Jejunum (tissue), 1 donor: ENCODE measurements around a stretch of chr6.

DNA sequence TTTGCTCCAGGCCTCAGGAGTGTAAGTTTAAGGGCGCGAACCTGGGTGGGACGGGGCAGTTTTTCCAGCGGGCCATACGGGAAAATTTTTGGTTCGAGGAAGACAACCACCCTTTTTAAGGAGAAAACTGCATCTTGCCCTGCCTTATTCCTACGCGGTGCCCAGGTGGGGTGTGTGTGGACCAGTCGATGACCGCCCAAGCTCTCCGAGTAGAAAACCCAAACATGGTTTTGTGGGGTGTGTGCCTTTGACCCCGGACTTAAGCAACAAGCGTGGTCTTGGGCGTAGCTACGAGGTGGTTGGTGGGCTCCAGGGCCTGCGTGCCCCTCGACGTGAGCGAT lies 257 bp upstream of the MRPL18 start:
- PRO-cap = bidirectional peak, plus-strand start outside the sequence, minus-strand start at position 261 of the sequence

GRCh38 chr6:160064717-160064973 lies 57.0 kb upstream of the SLC22A1 start:
- PRO-cap = no peak

GRCh38 chr6:160079191-160080242 lies 42.1 kb upstream of the SLC22A1 start:
- PRO-cap = no peak

DNA sequence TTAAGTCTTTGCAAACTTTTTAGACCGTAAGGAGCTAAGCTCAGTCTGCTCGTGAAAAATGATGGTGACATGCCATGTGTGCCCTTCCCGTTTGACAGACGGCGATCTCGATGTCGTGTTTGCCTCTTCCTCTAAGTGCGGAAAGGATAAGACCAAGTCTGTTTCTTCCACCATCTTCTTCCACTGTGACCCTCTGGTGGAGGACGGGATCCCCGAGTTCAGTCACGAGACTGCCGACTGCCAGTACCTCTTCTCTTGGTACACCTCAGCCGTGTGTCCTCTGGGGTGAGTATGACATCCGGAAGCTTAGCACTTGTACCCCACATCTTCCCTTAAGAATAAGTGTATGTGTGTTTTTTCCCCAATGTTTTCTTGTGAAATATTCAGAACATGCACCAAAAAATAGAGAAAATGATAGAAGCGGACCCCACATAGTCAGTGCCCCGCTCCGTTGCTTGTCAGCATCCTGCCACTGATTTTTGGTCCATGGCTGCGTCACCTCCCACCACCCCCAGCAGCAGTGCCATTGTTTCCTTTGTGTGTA lies 25.2 kb upstream of the SLC22A1 start:
- PRO-cap = no peak

- PRO-cap = no peak
Observed at GRCh38 chr6:160127844-160128366, 6.3 kb downstream of the SLC22A1 start.

GRCh38 chr6:160391212-160391660 lies 43.1 kb downstream of the SLC22A3 start:
- PRO-cap = no peak

DNA sequence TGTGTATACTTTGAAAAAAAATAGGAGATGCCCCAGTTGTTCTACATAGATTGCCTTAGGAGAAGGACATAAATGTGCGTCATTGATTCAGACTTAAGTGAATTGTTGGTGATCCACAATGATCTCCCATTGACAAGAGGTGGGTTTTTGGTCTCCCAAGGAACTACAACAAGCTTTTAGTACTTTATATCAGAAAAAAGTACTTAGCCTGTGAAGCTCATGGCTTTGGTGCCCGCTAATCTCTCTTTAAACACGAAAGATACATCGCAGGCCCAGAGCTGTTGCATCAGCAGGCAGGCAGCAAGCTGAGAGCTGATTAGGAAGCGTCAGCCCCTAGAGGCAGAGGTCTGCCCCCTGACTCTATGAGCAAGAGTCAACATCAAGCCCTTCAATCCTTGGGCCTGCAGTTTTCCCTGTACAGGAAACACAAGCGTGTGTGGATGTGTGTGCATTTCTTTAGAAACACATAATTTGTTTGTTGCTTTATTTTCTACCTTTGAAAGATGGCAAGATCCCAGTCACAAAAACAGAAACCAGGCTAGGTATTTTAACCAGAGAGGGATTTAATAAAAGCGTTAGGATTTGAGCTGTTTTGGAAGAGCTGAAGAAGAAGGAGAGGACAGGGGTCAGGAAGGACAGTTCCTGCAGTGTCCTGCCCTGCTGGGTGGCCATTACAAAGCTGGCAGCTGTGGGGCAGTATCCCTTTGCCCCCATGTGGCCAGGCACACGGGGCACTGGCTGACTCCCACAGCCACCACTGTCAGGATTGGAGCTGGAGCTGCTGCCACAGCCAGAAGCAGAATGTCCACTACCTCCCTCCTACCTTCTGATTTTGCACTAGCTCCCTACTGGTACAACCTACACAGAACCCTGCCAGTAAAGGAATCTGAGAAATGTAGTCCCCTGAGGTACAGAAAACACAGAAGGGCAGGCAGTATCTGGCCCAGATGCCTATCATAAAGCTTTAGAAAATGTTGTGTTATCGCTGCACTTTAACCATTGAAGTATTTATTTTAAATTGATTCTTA lies 46.3 kb downstream of the SLC22A3 start:
- PRO-cap = no peak

DNA sequence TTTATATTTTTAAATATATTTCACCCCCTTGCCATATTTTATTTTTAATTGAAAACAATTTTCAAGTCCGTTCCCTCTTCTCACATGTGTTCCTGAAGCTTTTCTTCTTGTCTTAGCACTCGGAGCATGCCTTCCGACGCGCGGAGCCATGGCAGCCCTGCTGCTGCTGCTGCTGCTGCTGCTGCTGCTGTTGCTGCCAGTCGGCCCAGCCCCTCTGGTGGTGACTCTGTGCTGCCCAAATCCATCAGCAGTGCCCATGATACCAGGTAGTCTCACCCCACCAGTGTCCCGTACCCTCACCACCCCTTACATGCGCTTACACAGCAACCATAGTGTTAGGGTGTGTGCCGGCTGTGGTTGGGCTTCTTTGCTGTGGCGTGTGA lies 106.6 kb downstream of the MAP3K4 start:
- PRO-cap = no peak

DNA sequence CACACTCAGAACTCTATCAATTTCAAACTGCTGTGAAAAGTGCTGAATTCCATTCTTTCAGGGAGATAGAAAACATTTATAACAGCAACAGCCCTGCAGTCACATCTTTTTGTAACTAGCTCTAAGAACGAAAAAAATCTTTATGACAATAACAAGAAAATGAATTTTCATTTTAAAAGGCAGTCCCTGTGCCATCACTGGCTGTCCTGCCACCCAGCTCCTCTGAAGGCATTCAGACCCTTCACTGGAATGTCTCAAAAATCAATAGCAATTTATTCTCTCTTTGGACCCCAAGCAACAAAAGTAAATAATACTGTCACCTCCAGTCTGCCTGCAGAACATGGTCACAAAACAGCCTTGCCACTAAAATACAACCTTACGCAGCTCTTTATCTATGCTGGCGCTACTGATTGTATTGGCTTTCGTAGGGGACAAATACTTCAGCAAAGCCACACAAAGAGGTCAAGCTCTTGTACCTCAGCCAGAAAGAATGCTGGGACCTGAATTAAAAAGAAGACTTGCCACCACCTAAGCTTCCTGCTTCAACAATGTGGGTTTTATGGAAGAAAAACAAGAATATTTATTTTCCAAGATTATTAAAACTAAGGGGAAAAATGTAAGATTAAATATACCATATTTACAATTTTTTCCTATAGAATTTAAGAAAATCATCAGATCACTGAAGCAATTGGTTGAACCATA lies 57.3 kb downstream of the PRKN start:
- PRO-cap = no peak

- PRO-cap = no peak
Observed at GRCh38 chr6:163349115-163349800, 65.3 kb upstream of the QKI start.

DNA sequence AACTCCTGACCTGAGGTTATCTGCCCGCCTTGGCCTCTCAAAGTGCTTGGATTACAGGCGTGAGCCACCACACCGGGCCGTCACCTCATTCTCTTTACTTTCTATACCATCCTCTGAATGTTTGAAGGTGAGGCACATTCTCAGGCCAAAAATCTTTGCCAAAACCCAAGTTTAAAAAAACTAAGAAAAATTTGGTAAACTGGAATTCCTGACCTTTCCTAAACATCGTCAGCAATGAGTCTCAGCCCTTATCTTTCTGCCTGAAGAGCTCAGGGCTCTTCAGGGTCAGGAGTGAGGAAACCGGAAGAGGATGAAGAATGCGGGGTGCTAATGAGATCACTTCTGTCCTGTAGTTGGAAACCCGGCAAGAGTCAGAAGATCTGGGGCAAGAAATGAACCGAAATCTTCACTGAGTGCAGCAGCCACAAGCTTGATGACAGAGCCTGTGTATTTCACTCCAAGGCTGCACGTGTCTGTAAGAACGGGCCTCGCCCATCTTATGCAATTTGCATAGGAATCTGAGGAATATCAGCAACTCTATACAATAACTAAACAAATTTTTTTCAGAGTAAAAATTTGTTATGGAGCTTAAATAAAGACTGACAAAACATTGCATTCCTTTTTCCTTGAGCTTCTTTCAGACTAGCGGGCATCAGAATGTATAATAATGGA lies 60.5 kb upstream of the QKI start:
- PRO-cap = no peak

- PRO-cap = bidirectional peak, plus-strand start at chr6:163413397, minus-strand start at chr6:163413437; bidirectional peak, plus-strand start at chr6:163413733, minus-strand start at chr6:163413573
Observed at GRCh38 chr6:163412935-163413779, 1.4 kb upstream of the QKI start.

DNA sequence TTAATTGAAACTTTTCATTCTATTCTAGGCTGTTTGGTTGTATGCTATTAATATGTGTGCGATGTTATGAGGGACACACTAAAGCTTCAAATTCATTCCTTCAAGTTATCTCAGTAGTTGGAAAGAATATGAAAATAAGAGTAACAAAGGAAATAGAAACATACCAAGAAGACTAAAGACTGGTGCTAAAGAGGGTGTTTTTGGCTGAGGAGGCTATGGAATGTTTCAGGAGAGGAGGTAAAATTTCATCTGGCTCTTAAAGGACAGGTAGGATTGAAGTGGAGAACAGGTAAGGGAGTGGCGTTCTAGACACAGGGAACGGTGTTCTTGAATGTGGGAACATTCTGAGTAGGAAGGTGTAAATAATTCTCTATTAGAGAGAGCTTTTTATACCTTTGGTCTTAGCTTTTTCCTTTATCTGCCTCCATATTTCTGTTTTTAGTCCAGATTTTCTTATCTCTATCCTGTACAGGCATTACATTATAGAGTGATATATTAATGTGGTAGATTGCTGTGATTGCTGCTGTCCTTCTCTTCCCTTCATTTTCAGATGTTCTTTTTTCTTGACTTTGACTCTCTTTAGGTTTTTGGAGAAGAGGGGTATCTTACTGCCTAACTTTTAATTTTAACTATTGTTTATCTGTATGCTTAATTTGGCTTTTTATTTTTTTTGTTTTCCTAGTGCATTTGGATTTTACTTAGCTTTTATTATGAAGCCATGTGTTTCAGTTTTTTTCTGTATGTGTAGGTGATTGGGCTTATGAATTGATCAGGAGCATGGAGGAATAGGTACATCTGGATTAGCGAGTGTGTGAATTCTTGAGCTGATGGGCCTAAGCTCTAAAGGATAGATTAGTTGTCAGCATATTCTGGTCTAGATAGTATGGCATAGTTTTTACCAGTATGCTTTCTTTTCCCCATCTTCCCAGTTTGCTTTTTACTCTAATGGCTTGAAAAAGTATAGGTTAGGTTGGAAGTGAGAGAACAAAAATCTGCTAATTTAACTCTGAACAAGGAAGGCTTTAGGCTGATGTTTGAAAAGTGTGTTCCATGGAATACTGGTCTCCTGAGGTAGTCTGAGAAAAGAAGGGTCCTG lies 15.6 kb downstream of the QKI start:
- PRO-cap = no peak

DNA sequence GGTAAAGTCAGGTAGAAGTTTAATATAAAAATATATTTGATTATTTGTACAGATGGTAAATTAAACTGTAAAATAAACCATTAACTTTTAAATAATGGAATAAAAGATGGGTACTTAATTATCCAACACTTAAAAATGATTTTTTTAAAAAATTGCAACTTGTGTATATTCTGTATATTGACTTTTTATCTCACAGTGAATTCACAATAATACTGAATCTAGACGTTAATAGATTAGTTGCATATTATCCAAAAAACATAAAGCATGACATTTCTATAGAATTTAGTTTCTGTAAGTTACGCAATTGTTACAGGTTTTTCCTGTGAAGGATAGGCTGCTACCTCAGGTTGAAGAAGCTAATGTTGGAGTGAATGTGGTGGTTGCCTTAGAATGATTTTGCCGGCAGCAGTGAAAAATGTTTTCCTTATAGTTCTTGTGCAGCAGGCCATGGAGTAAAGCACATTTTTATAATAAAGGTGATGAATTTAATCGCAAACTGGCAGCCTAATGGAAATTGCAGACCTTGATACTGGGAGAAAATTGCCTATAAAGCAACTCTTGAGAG lies 20.5 kb downstream of the QKI start:
- PRO-cap = no peak

DNA sequence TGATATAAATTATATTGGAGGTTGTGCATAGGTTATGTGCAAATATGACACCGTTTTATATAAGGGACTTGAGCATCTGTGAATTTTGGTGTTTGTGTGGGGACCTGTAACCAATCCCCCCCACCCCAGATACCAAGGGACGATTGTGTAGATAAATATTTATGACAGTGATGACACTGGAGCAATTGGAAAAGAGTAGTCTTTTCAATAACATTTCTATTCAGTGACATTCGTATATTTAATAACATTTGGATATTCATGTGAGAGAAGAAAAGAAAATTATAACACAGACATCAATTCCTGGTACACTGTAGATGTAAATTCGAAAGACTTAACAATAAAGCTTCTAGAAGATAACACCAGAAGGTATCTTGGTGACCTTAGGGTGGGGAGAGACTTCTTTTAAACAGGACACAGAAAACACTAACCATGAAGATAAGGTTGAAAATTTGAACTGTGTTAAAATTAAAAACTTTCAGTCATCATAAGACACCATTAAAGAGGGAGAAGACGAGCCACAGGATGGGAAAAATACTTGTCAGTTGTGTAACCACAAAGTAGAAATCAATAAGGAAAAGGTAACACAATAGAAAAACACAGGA lies 61.0 kb downstream of the QKI start:
- PRO-cap = no peak

GRCh38 chr6:163495277-163495882 lies 80.9 kb downstream of the QKI start:
- PRO-cap = no peak

GRCh38 chr6:163507640-163508388 lies 93.3 kb downstream of the QKI start:
- PRO-cap = no peak

- PRO-cap = no peak
Observed at GRCh38 chr6:163513354-163514331, 99.1 kb downstream of the QKI start.

- PRO-cap = no peak
Observed at GRCh38 chr6:163538059-163539114, 123.9 kb downstream of the QKI start.

GRCh38 chr6:163576130-163577285 lies 162.0 kb downstream of the QKI start:
- PRO-cap = no peak